ENCODE measurements around a stretch of chr17.

DNA sequence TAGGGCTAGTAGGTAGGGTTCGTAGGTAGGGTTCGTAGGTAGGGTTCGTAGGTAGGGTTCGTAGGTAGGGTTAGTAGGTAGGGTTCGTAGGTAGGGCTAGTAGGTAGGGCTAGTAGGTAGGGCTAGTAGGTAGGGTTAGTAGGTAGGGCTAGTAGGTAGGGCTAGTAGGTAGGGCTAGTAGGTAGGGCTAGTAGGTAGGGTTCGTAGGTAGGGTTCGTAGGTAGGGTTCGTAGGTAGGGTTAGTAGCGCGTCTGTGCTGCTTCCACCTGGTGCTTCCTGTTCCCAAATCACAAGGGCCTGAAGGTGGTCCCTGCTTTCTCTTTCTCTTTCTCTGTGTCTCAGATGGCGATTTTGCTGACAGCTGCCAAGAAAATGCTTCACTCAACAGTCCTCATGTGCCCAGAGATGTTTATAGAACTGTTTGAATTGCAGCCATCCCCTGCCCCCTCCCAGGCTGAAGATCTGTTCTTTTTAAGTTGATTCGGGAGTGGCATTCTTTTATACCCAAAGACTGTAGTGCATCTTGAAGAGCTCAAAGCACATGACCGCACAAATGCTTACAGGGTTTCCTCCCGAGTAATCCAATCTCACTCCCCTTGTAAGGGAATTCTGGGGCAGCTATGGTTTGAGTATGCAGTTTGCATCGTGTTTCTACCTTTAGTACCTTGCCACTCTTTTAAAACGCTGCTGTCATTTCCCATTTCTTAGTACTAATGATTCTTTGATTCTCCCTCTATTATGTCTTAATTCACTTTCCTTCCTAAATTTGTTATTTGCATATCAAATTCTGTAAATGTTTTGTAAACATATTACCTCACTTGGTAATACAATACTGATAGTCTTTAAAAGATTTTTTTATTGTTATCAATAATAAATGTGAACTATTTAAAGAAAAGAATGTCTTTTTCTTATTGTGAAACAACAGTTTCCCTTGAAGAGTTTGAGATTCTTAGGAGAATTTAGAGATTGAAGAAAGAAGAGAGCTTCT is 64.8 kb upstream of the SEPTIN9 start:
- RRBS = no CpG with 5 or more reads among the region's 16 CpGs

- RRBS = no CpG with 5 or more reads among the region's 22 CpGs
Measured at GRCh38 chr17:77228176-77228934, 52.9 kb upstream of the SEPTIN9 start.

DNA sequence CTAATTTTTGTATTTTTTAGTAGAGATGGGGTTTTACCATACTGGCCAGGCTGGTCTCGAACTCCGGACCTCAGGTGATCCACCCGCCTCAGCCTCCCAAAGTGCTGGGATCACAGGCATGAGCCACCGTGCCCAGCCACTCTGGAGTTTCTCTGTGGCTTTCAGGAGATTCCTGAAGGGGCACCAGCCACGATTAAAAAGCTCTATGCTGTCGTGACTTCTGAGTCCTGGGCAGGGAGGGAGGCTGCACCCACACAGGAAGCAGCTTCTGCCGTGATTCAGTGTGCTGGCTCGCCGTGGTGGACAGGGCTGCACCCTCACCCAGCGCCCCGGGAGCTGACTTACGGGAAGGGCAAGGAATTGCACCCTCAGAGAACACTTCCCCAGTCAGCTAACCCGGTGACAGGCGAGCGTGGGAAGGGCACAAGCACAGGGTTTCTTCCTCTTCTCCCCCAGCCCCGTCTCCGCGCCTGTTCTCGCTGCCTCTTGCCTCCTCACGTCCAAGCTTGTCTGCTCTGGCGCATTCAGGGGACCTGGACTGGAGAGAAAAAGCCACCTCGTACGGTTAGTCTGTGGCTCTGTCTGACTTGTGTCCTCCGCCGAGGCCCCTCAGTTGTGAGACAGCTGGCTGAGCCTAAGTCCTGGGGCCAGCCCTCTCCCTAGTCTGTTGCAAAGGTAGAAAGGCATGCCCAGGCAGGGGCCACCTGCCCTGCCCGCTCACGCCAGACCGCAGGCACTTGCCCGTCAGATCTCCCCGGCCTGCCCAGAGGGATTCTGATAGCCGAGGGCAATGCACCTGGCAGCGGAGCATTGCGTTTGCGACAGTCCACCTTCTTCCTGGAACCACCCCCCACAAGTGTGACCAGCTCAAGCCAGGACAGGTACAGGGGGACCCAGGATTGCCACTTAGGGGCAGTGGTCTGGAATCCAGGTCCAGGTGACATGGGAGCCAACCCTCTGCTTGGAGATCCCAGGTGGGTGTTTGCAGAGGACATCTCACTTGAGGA is 4.6 kb downstream of the SEPTIN9 start:
- RRBS = 66% methylated on average over 3 of the region's 34 CpGs

DNA sequence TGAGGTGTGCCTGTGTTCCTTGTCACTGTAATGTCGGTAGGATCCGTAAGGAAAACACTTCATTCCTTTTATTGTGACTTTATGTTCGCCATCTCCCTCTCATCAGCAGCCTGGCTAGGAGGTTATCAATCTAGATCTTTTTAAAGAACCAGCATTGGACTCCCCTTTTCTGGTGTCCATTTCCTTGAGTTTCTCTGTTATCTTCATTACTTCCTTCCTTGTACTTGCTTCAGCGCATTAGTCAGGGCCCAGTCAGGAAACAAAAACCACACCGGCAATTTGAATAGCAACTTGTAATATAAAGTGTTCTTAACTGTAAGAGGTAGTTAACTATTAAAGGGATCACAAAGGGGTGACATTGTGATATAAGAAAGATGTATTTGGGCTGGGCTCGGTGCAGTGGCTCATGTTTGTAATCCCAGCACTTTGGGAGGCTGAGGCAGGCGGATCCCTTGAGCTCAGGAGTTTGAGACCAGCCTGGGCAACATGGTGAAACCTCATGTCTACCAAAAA is 61.1 kb downstream of the SEPTIN9 start:
- RRBS = no CpG with 5 or more reads among the region's 7 CpGs

DNA sequence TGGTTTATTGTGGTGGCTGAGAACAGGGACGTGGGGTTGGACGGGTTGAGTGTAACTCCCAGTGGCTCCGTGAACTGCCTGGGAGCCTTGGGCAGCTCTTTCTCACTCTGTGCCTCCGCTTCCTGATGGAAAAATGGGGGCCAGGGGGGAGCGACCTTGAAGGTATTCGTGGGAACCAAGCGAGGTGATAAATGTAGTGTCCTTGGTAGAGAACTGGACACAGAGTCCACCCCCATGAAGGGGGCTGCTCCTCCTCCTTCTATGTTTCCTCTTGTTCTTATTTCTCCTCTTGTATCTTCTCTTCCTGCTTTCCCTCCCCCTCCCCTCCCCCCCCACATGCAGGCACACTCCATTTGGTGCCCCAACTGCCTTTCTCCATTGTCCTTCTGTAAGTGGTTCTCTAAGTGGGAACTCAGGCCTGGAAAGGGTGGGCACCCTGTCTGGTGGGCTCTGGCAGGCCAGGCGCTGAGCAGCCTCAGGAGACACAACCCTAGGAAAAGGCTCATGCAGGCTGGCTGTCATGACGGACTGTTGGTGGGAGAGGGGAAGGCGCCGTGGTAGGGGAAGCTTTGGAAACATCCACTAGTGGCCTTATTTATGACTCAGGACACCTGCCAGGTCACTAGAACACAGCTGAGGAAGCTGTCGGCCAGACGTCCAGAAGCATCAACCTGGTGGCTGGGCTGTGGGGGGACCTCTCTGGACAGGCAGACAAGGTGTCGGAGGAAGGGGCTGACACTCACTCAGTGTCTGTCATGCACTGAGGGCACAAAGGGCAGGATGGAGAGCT is 75.3 kb downstream of the SEPTIN9 start:
- RRBS = no CpG with 5 or more reads among the region's 14 CpGs

GRCh38 chr17:77370786-77371226 is 89.5 kb downstream of the SEPTIN9 start:
- RRBS = no CpG with 5 or more reads among the region's 4 CpGs

DNA sequence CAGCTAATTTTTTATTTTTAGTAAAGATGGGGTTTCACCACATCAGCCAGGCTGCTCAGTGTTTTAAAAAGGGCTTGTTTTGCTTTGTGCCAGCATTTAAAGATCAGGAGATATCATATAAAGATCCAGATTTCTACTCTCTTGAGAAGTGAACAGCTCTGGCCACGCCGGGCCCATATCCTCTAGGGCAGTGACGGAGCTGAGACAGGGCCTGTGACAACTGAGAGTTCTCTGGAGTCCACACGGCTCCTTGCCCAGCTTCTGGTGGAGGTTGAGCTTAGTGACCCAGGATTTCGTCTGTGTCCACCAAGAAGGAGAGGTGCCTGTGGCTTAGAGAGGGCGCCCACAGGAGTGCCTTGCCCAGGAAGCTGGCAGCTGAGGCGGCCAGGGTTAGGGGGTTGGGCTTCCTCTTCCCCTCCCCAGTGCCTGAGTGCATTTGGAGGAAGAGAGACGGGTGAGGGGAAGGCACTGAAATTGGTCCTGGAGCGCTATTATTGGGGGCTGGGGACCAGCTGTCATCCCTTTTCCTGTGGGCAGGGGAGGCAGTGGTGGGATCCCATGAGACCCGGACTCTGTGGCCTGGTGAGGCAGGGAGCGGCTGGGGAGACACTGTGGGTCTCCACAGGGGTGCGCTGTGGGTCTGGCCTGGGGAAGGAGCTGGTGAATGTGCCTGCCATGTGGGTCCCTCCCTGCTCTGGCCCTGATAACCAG is 119.0 kb downstream of the SEPTIN9 start:
- RRBS = no CpG with 5 or more reads among the region's 12 CpGs

- RRBS = no CpG with 5 or more reads among the region's 14 CpGs
Measured at GRCh38 chr17:77420230-77420914, 139.1 kb downstream of the SEPTIN9 start.

GRCh38 chr17:77424866-77425750 is 143.8 kb downstream of the SEPTIN9 start:
- RRBS = 81% methylated on average over 10 of the region's 24 CpGs

DNA sequence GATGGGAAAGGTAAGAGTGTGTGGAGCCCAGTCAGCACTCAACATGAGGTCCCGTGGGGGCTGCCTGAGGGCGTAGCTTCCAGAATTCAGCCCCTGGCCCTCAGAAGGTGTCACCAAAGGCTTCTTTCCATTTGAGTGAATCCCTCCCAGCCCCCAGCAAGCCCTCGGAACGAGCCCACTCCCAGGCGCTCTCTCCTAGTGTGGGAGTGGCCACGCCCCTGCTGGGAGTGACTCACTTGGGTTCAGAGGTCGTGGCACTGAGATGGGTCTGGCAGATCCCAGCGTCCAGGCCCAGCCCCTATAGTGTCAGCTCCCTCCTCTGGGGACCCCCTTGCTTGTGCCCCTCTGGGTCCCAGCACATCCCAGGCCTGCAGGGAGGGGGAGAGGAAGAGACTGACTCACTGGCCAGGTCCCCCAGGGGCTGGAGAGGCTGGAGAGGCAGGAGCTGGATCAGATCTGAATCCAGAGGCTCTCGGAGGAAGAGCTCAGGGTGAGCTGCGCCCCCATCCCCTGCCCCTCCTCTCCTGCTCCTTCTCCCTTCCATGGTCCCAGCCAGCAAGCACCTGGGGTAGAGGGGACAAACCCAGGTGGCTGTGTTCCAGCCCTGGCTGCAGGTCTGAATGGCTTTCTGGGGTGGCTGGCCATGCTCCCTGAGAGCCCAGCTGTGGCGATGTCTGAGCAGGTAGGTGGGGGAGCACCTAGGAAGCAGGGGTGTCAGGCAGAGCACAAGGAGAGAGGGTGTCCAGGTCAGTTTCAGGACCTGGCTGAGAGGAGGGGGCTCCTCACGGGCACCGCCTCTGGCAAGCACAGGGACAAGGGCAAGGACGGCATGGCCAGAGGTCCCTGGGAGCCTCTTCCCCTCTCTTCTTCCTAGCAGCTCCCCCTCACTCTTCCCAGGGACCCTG is 169.2 kb downstream of the SEPTIN9 start:
- RRBS = no CpG with 5 or more reads among the region's 14 CpGs

DNA sequence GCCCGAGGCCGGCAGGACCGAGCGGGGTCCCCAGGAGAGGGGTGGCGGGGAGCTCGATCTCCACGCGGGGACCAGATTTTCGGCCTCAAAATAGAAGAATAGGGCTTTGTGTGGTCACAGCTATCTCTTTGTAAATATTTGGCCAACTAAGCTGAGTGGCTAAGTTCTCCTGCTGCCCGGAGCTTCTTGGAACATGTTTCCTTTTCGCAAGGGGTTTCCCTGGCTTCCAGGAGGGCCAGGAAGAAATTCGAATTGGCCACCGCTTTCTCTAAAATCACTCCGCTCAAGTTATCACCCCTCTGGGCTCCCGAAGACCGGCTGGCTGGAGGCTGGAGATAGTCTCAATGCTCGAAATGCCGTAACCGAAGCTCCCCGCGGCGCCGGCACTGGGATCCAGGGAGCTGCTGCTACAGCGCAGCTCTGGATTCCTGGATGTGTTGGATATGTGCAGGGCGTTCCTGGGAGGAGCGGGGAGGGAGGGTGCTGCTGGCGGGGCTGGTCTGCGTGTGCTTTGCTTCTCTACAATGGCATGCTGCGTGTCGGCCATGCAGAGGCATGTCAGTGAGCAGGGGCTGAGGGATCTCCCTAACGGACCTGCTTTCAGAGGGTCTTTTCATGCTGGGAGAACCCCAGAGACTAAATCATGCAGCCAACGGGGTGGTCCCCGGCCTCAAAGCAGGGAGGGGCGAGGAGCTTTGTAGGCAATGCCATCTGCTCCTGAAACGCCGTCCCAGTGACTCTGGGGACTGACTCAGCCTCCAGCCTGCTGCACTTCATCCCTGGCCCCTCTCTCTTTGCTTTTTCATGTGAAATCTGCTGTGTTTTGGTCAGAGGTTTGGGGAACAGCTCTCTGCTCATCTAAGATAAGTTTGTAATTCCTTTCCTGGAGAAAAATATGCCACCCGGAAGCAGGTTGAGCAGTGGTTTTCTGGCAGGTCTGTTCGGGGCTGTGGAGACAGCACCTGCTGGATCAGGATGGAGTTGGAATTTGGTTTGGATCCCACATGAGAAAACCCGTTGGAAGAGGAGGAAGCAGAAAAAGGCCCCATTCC is 170.7 kb downstream of the SEPTIN9 start:
- RRBS = 57% methylated on average over 8 of the region's 39 CpGs

DNA sequence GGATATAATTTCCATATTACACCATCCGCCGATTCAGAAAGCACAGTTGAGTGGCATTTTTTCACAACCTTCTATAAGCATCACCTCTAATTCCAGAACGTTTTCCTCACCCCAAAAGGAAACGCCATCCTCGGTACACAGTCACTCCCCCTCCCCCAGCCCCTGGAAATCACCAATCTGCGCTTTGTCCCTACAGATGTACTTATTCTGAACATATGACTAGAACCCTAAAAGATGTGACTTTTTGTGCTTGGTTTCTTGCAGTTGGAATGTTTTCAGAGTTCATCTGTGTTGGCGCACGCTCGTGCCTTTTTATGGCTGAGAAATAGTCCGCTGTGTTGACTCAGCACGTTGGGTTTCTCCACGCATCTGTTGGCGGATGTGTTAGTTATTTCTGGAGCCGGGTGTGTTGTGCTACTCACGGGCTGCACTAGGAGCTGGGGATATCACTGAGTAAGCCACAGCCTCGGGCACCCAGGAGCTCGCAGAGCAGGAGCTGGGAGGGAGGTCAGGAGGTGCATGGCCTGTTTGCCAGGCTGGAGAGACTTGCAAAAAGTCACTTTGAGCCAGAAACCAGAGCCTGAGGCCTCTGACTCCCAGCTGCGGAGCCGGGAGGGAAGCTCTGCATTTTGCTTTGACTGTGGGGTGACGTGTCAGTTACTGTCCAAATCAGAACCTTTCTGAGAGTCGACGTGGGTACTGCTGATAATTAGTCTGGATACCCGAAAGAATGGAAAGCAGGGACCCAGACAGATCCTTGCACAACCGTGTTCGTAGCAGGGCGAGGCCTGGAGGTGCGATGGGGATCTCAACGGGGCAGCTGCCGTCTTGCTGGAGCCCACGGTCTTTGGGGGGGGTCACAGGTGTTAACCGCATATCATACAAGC is 196.1 kb downstream of the SEPTIN9 start:
- RRBS = no CpG with 5 or more reads among the region's 31 CpGs

GRCh38 chr17:77555178-77555499 is 273.8 kb downstream of the SEPTIN9 start:
- RRBS = no CpG with 5 or more reads among the region's 12 CpGs

DNA sequence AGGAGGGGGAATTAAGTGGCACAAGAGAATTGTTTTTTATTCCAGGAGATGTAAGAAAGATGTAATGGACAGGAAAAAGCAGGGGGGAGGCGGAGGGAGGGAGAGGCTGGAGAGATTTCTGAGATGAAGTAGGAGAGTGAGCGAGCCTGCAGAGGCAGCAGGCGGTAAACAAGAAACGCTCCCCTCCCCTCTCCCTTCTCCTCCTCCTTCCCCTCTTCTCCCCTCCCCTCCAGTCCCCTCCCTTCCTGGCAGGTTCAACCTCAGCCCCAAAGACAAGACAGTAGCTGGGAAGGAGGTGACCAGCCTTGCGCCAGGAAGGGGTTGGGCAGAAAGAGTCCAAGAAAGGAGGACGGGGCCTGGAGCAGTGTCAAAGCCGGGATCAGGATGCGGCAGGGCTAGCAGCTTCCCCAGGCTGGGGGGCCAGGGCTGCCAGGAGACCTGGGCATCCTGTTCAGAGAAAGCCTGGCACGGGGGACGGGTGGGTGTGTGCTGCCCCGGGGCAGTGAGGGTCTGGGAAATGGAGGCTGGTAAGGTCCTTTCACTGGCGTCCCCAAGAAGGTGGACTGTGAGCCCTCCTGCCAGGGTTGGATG is 261.7 kb upstream of the TNRC6C start:
- RRBS = no CpG with 5 or more reads among the region's 12 CpGs

DNA sequence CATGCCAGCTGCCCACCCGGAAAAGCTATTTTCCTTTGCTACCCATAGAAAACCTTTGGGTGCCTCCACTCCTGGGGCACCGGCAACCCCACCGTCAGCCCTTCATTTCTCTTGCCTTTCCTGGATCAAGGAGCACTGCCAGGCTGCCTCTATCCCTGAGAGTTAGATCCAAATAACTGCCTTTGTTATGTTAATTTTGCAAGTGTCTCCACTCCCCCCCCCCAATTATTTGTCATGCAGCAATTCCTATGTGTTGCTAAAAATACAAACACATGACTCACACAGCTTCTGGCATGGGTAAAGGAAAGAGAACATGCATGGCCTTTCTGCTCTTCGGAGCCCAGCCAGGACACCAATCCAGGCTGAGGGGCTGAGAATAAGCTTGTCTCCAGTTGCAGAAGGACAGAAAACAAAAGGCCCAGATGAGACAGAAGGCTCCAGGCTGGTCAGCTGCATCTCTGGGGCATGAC is 148.0 kb upstream of the TNRC6C start:
- RRBS = 66% methylated on average over 2 of the region's 4 CpGs

GRCh38 chr17:77864626-77865184 is 93.8 kb upstream of the TNRC6C start:
- RRBS = no CpG with 5 or more reads among the region's 14 CpGs

DNA sequence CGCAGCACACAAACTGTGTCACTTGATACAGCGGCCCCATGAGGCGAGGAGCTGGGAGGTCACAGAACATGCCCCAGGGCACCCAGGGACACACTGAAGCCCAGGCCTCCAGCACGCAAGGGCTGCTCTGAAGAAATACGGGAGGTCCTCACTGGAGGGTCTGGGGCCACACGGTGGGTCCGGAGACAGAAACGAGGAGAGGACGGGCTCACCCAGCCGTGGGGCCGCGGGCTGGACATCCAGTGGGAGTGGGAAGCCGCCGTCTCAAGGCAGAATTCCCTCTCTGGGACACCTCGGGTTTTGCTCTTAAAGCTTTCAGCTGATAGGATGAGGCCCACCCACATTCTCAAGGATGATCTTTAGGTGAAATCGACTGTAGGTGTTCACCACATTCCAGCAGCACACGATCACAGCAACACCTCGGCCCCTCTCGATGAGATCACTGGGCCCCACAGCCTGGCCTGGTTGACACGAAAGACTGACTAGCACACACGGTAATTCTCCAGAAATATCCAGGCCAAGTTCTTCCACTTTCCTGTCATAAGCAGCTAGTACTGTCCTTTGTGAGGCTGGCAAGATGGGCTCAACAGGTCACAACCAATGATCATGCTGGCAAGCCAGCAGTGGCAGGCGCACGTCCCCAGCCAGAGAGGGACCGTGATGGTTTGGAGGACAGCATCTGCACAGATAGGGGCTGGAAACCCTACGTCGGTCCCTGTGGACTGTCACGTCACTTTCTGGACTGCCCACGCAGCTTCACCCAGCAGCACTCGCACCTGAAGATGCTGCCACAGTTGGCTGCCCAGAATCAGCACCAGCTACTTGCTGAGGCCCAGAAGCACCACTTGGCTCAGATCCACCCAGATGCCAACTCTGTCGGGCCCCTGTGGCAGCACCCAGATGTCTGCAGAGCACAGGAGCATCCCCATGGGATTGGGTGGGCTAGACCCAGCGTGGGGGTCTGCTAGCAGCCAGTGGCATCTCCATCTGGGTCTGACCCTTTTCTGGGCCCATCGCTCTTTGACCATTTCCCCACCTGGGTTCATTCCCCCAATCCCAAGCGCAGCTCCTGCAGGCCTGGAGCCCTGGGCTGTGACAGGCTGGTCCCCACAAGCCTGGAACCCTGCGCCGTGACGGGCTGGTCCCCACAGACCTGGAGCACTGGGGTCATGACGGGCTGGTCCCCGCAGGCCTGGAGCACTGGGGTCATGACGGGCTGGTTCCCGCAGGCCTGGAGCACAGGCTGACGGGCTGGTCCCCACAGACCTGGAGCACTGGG is 17.4 kb downstream of the TMC6 start:
- RRBS = no CpG with 5 or more reads among the region's 41 CpGs

DNA sequence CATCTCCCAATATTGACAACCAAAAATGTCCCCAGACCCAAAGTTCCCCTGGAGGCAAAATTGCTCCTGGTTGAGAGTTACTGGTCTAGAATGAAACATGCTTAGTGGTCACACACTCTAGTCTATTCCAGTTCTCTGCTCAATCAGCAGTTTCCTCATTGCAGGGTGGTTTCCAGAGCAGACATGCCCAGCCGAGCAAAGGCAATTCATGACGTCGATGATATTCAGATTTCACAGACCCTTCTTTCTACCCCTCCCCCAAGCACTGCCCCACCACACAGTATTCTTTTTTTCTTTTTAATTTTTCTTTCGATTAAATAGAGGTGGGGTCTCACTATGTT is 9.0 kb downstream of the C17orf99 start:
- RRBS = no CpG with 5 or more reads among the region's 4 CpGs

DNA sequence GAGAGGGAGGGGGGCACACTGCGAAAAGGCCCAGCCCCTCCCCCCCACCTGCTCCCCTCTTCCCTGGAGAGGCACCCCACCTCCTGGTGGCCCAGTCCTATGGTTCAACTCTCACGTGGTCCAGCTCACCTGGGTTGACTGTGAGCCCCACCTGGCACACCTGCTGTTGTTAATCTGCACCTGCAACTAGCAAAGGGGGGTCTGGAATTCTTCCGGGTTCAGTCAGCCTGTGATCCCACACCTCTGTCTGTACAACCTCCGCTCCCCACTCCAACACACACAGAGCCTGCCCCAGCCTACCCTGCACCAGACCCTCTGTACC is 1.9 kb upstream of the SYNGR2 start:
- RRBS = 92% methylated on average over 1 of the region's 4 CpGs

- RRBS = no CpG with 5 or more reads among the region's 9 CpGs
Measured at GRCh38 chr17:78171384-78171703, 3.0 kb downstream of the SYNGR2 start.